T-cell (primary cell): Measurements from ENCODE around the genes APOLD1, HEBP1 and EMP1.

DNA sequence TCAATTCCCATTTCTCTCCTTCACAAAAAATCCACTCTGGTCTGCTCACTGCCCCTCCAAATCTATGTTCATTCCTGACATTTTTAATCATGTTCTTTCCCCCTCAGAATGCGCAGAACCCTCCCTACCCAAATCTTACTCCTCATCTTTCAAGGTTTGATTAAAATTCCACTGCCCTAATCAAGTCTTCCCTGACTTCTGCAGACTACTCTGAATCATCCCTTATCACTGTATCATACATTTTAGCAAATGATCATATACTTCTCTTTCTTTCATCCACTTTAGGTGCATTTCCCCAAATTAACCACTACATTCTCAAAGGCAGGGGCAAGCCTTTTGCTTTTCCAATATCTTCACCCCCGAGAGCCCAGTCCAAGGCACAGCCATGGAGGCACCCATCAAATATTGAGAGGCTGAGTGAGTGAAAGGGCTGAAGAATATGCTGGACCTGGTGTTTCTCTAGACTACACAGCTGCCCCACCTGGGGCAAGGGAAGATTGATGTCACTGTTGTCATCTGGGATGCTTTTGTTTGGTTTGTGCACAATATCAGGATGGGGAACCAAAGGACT is 51.2 kb downstream of the DUSP16 start:
- PRO-cap, 7 experiments: no peak in any of the 7 experiments

GRCh38 chr12:12718115-12718523 is 951 bp downstream of the CDKN1B start:
- PRO-cap, 7 experiments: peak in 3 of 7 experiments; most common plus-strand start chr12:12718406 (in 2); most common minus-strand start chr12:12718405 (in 3)

- PRO-cap, 7 experiments: no peak in any of the 7 experiments
Observed at GRCh38 chr12:12749301-12750038, 32.3 kb downstream of the CDKN1B start.

DNA sequence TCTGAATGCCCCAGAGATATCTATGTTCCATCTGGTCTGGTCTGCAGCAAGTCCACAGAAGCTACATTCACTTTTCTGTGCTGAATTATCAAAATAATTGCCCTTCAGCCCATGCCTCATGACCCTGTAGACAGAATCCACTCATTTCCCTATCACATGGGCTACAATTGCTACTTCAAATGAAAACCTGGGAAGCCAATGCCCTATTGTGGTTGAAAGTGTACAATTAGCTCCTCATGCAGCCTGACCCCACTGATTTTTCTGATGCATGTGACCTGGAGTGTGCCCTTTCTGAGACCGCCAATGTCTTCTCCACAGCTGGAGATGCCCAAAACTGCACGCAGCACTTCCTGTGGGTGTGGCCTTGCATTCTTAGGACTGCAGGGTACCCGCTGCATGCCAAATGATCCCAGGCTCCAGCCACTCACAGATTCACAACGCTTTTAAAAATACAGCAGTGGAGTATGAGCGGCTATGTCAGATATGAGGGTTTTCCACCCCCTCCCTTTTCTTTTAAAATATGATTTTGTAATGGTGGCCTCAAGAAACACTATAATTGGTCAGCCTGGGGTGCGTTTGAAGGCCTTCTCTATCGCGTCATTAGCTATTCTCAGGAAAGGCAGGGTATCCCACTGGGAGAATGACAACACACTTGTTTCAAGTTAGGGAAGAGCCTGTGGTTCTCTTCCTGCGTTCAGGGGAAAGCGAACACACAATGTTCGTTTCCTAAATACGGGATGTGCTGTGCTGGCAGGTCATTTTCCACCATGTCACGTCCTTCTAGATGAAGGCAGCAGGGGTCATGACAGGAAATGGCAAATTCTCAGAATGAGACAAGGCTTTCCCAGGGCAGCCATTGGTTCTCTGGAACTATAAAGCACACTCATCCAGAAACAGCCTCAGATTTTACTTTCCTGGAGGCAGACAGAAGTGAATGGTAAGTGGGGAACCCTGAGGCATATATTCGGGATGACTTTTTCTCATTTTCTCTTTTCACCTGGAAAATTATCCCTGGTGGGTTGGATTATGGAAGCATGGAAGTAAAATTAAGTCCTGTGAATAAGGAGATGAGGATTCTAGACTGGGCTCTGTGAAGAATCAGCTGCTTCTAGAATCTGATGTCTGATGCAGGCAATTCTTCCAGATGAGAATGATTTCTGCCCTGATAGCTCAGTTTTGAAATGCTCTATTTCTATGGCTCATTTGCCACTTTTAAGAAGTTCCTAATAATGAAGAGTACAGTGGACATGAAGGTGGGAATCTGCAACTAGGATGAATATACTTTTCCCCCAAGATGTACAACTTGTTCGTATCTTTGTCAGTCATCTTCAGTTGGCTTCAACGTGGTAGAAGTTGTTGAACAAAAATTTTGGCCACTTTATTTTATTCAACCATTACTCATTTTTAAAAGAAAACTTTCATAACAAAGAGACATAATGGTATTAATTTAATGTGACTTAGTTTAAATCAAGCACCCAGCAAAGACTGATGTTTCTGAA is at the start of gene APOLD1:
TSS of gene APOLD1 (plus strand) at position 902 of the 1,499 bp plus-strand sequence.
- PRO-cap, 7 experiments: no peak in any of the 7 experiments

DNA sequence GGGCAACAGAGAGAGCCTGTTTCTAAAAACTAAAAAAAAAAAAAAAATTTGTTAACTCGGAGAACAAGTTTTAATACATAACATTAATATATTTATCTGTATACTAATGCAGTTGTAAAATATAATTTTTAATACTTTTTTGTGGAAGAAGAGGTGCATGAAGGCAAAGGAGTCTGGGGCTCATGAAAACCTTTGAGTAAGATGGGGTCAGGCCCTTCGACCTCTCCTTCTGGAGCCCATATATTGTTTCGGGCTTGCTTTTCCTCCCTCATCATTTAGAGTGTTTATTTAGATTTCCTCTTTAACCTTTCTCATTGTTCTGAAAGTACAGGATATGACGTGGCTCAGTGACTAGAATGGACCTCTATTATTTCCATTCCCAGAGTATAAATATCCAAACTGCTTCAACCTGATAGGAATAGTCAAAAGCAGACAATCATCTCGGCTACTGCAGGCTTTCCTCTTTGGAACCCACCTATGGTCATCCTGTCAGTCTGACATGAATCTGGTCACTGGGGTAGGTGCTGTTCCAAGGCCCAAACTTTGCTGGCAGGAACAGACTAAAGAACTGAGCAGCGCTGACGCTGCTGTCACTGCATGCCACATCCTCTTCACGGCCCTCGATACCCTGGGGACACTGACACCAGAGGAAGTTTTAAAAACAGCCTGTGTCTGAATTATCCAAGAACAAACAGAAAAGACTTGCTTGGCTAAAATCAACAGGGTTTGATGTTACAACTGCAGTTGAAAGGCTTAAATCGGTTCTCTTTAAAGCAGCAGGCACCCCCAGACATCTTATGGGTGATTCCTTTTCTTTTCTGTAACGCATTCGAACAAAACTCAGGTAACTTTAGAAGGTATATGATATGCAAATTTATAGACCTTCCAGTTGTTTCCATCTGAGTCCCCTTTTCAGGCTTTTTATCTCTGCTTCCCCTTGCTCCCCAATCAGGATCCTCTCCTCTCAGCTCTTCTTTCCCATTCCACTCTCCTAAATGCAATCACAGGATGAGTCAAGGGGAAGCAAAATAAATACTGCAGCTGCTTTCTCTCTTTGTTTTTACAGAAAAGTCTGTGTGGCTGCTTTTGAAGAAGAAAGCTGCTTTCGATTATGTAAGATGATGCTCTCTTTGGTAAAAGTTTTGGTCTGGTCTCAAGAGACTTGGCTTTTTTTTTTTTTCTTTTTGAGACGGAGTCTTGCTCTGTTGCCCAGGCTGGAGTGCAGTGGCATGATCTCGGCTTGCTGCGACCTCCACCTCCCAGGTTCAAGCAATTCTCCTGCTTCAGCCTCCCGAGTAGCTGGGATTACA is 4.9 kb upstream of the DDX47 start:
- PRO-cap, 7 experiments: peak in 7 of 7 experiments; most common plus-strand start position 415 of the sequence (in 3); most common minus-strand start position 282 of the sequence (in 7)

GRCh38 chr12:12891863-12892584 is 662 bp downstream of the GPRC5A start:
- PRO-cap, 7 experiments: no peak in any of the 7 experiments

DNA sequence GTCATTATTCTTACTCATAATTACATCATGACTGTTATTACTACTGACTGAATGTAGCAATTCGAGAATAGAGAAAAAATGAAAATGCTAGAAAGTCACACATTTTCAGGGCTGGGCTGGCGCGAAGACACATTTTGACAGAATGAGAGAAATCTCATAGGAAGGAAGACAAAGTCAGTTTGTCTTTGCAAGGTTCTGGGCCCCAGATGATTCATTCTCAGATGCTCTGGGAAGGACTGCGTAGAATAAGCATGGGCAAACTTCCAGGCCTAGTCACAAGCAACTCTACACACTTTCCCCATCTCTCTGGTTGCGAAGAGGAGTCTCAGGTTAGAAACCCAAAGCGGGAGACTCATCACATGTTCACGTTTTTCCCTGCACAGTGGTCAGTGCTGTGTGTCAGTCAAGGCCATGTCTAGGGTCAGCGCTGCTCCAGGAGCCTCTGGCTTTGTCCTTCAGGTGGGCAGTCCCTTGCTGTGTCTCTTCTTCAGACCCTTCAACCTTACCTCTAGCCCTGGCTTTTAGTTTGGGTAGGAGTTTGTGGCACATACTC is 8.4 kb downstream of the GPRC5A start:
- PRO-cap, 7 experiments: no peak in any of the 7 experiments

DNA sequence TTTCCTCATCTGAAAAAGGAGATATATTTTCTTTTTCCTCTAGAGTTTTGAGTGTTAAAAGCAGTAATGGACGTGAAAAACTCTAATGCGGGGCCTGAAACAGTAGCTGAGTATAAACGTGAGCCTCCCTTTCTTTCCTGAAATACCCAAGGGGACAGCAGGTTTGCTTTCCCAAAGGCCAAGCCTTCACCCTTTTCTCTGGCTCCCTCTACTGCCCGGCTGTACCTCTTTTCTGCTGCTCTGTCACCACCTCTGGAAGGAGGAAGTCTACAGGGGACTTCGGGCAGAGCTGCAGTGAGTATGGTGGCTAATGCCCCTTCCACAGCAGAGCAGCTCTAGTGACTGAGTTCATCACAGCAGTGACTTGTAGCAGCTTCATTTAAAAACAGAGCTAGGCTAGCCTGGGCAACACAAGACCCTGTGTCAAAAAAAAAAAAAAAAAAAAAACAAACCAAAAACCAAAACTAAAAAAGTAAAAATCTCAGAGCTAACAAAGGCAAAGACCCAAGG is 23.7 kb upstream of the GPRC5D start:
- PRO-cap, 7 experiments: no peak in any of the 7 experiments

DNA sequence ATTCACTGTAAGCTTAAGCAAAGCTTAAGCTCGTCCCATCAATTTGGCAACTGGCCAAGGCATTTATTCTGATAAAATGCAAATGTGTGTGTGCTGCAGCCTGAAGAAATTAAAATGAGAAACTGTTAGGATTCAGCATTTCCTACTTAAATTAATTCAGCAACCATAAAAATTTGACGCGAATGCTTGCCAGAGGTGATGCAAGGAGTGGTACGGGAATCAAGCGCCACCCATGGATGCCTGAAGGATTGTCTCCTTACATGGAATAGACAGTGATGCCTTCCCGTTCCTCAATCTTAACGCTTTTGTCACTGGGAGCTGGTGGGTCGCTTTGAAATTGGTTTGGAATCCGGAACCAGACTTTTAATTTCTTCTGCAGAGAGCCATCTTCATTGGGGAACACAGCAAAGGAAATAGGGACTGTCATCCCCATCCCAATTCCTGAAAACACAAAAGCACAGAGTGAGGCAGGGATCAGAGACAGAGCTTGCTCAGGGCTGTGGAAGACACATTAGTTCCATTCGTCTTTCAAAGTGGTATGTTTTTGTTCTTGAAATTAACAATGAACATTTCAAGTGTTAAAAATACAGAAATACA is 13.1 kb downstream of the HEBP1 start:
- PRO-cap, 7 experiments: no peak in any of the 7 experiments

GRCh38 chr12:12999992-13000603 is at the start of gene HEBP1:
Gene HEBP1 (minus strand): TSS chr12:13000265.
- PRO-cap, 7 experiments: peak in 7 of 7 experiments; most common plus-strand start chr12:13000476 (in 4); most common minus-strand start chr12:13000262 (in 7)

- PRO-cap, 7 experiments: peak in 7 of 7 experiments; most common plus-strand start chr12:13001133 (in 5); most common minus-strand start chr12:13000994 (in 2)
Observed at GRCh38 chr12:13000970-13001697, 1.1 kb upstream of the HEBP1 start.

DNA sequence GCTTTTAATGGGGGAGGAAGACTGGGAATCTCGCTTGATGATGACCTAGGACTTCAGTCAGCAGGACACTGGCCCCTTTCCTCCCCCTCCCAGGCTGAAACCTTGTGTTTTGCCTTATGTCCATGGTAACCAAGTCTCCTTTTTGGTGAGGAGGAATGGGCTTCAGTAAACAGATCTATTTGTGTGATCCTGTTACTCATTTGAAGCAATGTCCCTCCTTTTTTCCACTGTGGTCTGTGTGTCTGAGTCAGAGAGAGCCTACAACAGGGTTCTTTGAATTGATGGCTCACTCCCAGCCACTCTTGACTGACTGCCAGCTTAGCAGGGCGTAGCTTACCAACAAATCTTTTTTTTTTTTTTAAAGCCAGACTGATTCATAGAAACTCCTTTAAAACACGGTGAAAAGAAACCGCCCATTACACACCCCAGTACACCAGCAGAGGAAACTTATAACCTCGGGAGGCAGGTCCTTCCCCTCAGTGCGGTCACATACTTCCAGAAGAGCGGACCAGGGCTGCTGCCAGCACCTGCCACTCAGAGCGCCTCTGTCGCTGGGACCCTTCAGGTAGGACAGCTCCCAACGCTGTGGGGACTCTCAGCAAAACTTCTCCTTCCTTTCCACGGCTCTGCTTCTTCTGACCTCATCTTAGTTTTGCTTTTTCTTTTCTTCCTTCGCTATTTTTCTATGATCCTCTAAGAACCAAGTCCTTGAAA is at the start of gene EMP1:
TSS of gene EMP1 (plus strand) at position 419 of the 714 bp plus-strand sequence.
- PRO-cap, 7 experiments: peak in 6 of 7 experiments; most common plus-strand start position 479 of the sequence (in 5); most common minus-strand start position 308 of the sequence (in 5)

DNA sequence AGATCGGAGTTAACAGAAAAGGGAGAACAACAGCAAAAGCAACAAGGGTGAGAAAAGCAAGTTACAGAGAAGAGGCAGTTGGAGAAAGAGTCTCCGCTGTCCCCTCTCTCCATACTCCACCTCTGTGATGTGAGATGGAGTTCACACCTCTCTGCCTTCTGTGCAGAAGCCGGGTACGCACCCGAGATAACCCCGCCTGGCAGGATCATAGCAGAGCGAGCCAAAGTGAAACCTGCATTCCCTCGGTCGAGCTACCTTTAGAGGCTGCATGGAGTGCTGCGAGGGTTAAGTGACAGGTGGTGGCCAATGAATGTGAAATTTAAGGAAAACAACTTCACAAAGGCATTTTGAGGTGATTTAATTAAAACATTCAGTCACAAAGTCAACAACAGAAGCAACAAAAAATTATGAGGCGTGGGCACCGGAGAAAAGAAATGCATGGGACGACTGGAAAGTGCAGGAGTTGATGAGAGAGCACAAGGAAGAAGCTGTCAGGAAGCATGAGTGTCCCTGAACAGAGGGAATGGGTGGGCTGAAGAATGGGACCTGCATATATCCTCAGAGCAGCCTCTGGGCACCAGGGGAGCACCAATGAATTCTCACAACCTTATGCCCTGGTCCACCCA is 208.2 kb downstream of the EMP1 start:
- PRO-cap, 7 experiments: no peak in any of the 7 experiments

- PRO-cap, 7 experiments: no peak in any of the 7 experiments
Observed at GRCh38 chr12:13534701-13535181, 338.2 kb downstream of the EMP1 start.

- PRO-cap, 7 experiments: peak in 1 of 7 experiments; most common plus-strand start chr12:13956966 (in 1)
Observed at GRCh38 chr12:13956858-13957162, 24.6 kb downstream of the GRIN2B start.

DNA sequence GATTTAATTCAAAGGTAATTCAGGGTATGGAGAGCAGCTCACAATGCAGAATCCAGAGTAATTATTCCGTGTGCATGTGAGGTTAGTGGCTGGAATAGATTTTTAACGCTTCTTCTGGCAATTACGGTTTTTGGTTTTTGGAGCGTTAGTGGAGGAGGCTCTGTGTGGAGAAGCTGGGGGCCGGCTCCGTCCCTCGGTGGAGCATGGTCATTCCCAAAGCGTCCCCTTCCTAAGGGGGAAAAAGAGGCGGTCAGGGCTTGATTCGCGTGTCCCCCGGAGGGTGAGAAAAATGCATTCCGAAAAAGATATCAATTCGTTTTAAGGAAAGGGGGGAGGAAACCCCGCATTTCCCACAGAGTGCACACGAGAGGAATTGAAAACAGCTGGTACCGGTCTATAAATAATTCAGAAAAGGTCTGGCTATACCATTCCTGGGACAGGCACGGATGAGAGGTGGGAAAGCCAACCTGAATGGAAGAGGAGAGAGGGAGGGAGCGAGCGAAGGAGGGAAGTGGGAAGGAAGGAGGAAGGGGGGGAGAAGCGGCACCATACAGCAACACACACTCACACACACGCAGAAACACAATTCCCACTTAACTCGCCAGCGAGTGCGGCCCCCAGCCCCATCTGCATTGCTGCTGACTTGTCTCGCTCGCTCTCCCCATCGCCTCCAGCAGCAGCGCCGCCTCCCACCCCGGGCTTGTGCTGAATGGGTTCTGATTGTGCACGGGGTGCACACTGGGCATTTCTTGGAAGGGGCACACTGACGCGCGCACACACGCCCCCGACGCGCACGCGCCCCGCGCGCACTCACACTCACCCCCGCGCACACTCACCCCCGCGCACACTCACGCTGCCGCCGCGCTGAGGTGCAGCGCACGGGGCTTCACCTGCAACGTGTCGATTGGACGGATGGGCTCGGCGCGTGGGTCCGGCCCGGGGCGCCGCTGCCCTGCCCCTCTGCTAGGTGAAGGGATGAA is 984 bp downstream of the GRIN2B start:
- PRO-cap, 7 experiments: no peak in any of the 7 experiments

DNA sequence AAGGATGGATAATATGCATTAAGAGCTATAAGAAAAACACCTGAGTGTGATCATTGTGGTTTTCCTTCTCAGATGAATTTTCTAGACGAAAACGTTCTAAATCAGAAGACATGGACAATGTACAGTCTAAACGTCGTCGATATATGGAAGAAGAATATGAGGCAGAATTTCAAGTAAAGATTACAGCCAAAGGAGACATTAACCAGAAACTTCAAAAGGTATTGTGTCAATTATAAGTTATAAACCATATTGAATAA is 70.5 kb downstream of the ATF7IP start:
- PRO-cap, 7 experiments: no peak in any of the 7 experiments

- PRO-cap, 7 experiments: no peak in any of the 7 experiments
Observed at GRCh38 chr12:14613404-14614354, 46.0 kb upstream of the PLBD1 start.

DNA sequence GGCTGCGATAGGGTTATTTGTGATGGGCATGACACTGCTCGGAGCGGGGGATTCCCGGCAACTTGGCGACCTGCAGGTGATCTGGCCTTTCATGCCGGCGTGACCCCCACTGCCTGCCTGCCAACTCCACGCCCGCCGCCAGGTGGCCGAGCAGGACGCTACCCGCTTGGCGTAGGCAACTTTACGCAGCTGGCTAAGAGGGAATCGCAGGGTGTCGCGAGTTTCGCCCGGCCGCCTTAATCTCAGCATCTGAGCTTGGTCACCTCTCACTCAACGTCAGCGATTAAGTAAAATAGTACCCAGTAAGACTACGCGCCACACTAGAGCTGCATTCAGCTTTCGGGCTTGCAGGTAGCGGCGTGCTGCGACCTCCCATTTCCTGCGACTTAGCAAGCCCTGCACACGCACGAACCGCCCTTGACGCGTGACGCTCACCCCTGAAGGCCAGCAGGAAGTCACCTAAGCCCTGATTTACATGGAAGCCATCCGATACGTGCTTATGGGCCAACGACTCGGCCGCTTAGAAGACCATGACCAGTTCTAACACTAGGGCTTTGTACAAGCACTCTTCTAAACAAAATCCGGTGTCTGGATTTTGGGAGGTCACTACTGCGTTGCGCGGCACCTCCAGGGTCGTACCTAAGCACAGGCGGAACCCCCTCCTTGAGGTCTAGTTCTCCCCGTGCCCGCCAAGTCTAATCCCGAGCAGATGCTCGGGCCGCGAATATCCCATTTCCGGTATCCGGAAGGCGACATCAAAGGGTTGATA is 842 bp downstream of the H4C16 start:
- PRO-cap, 7 experiments: peak in 7 of 7 experiments; most common plus-strand start position 469 of the sequence (in 7); most common minus-strand start position 388 of the sequence (in 5)

GRCh38 chr12:14836094-14836870 is 7.0 kb downstream of the ART4 start:
- PRO-cap, 7 experiments: no peak in any of the 7 experiments